ENCODE measurements around a stretch of chr1.

GRCh38 chr1:89548141-89548822 lies 23.7 kb downstream of the LRRC8B start:
- PRO-cap, 3 experiments: no peak in any of the 3 experiments
- RAMPAGE, long total RNA, 4 experiments: no peak in any of the 4 experiments
- RRBS: no CpG with 5 or more reads among the region's 1 CpG

DNA sequence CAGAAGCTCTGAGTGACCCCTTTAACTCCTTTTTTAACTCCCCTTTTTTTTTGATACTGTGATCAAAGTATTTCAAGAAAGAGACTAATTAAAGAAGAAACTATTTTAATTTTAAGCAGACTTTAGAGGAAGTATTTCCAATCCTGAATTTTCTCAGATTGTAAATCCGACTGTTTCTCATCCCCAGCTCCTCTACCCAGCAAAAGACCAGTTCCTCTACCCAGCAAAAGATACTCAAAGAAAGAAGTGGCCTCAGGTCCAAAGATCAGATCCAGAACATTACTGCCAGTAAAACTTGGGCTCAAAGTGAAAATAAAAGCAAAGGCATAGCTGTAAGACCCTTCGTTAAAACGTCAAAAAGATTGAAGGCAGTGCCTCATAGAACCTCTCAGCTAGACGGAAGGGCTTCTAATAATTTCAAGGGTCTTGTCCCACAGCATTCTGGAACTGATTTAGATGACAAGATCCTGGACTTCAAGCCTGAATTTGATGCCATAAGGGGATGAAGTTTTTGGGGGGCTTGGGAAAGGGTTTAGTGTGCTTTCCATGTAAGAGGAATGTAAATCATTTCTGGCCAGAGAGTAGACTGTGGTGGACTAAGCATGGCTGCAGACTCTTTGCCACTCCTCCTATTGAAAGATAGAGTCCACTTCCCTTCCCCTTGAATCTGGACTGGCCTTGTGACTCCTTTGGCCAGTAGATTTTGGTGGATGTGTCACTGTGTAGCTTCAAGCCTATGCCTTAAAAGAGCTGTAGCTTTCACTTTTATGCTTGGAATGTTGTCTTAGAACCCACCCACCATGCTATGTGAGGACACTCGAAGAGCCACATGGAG lies 50.1 kb downstream of the LRRC8B start:
- PRO-cap, 3 experiments: peak in 1 of 3 experiments; most common plus-strand start position 580 of the sequence (in 1)
- RAMPAGE, long total RNA, 4 experiments: no peak in any of the 4 experiments
- RRBS: no CpG with 5 or more reads among the region's 5 CpGs

DNA sequence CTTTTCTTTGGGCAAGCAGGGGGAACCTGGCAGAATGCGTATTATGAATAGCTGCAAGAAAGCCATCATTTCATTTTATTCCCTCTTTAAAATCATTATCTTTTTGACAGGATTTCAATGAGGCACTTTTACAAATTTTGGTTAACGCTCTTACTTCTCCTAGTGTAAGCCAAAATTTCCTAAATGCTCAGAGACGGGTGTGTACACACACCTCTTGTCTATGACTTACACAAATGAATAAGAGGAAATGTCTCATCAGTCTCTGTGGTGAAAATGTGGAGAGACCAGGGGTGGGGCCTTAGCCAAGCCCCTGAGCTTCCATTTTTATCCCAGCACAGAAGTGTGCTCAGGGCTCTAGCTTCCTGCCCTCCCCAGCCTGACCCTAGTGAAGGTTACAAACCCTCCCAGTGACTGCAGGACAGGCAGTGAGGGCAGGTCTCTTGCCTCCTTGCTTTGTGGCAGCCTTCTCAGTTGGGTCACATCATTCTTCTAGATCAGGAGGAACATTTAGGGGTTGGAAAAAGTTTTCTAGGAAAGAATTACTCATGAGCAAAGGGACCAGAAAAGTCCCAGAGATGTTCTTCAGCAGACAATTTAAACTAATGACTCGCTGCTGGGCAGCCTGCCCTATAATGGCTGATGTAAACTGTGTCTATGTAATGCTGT lies 91.8 kb downstream of the LRRC8C start:
- PRO-cap, 3 experiments: no peak in any of the 3 experiments
- RAMPAGE, long total RNA, 4 experiments: no peak in any of the 4 experiments
- RRBS: no CpG with 5 or more reads among the region's 4 CpGs

DNA sequence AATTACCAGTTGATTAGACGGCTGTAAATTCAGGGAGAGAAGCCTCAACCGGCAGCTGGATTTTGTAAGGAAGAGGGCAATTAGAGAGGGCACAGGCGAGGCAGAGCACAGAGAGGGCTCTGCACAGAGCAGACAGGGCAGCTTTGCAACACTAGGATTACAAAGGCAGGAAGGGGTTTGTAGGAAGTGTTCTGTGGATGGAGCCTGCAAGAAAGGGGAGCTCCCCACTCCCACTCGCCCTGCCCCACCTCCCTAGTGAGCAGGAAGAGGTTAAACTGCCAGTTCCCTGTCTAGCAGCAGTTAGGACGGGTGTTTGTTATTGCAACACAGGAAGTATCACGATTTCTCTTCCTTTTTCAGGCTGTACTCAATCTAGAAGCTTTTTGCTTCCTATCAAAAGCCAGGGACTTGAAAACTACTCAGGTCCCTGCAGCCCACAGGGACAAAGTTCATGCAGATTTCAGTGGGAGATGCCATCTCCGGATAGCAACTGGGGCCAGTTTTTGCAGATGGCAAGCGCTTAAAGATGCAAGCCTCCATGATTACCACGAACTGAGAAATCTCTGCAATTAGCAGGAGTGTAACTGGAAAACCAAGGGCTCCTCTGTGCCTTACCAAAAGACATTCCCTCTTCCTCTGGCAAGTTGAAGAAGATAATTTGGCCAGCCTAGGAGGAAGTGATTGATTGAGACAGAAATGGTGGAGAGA lies 63.2 kb upstream of the LRRC8D start:
- PRO-cap, 3 experiments: no peak in any of the 3 experiments
- RAMPAGE, long total RNA, 4 experiments: no peak in any of the 4 experiments
- RRBS: no CpG with 5 or more reads among the region's 9 CpGs

DNA sequence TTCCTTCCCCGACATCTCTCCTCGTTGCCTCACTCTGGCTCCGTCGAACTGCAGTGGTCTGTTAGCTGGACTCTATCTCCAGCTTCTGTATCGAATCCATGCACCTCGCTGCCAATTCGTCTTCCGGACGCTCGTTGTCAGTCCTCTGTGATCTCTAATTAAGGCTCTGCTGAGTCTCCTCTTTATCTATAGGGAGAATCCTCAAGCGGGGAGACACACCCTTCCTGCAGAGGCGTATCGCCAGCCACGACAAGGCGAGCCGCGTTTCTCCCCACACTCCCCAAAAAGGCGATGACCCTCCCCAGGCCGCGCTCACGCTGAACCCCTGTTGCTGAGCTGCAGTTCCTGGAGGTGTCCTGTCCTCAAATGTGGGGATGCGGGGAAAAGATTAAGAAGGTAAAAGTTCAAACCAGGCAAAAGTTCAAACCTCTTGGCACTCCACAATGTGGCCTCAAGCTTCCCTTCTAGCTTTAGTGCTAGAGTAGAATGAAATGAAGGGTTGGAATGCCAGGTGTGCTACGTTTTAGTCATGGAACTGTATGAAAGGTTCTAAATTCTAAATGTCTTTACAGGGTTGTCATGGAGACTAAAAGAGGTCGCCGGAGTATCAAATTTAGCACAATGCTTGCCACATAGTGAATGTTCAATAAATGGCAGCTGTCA lies 57.4 kb upstream of the LRRC8D start:
- PRO-cap, 3 experiments: peak in 1 of 3 experiments; most common minus-strand start position 156 of the sequence (in 1)
- RAMPAGE, long total RNA, 4 experiments: no peak in any of the 4 experiments
- RRBS: 29% methylated on average over 1 of the region's 25 CpGs

- PRO-cap, 3 experiments: no peak in any of the 3 experiments
- RAMPAGE, long total RNA, 4 experiments: no peak in any of the 4 experiments
- RRBS: no CpG with 5 or more reads among the region's 4 CpGs
These were observed 15.4 kb downstream of the LRRC8D start for GRCh38 chr1:89836139-89836636.

DNA sequence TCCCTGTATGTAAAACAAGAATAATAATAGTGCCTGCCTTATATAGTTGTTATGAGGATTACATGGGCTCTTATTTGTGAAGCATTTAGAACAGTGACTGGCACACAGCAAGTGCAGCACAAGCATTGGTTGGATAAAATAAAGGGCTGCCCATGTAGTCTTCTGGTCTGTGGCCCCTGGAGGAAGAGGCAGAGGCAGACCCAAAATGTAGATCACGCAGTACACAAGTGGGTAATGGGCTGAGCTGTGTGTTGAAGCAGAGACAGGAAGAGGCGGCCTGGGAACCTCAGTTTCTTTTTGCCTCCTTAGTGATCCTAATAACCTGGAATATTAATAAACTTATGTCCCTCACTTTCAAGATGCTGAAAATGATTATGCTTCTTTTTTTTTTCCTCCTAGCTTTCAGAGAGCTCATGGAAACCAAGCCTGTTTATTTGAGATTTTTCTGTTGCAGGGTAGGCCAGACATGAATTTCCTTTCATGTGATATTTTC lies 42.4 kb downstream of the LRRC8D start:
- PRO-cap, 3 experiments: no peak in any of the 3 experiments
- RAMPAGE, long total RNA, 4 experiments: no peak in any of the 4 experiments
- RRBS: no CpG with 5 or more reads among the region's 2 CpGs

DNA sequence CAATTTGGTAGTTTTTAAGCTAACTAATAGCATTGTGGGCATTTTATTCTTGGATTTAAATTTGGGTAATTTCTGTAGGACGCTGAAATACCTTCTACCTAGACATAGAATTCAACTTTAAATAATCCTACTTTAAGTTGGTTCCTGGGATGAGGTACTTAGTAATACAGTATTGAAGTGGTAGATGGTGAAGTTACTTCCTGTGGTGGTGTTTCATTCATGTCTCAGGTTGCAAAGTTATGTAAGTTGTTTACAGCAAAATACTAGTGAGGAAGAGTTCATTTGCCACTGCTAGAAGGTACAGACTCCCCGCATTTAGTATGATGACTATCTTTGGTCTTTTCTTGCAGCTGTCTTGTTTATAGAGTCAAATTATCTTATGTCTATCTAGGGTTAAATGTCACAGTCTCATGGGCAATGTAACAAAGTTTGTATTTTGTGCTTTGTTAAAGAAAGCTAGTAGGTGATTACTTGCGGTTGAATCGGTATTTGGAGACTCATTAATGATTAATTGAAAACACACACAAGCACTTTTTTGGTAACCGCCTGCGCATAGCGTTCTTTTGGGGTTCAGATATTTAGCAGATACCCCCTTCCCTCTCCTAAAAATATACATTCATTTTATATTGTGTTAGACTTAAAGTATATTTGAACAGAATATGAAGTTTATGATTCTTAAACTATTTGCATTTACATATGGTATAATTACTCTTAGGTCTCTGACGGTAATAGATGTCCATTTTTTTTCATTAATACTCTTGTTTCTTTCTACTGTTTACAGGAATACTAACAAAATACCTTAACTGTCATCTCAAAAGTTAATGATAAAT lies 50.2 kb downstream of the LRRC8D start:
- PRO-cap, 3 experiments: no peak in any of the 3 experiments
- RAMPAGE, long total RNA, 4 experiments: no peak in any of the 4 experiments
- RRBS: no CpG with 5 or more reads among the region's 8 CpGs

GRCh38 chr1:90022074-90022469 lies 27.2 kb downstream of the ZNF326 start:
- PRO-cap, 3 experiments: no peak in any of the 3 experiments
- RAMPAGE, long total RNA, 4 experiments: no peak in any of the 4 experiments
- RRBS: no CpG with 5 or more reads among the region's 3 CpGs

DNA sequence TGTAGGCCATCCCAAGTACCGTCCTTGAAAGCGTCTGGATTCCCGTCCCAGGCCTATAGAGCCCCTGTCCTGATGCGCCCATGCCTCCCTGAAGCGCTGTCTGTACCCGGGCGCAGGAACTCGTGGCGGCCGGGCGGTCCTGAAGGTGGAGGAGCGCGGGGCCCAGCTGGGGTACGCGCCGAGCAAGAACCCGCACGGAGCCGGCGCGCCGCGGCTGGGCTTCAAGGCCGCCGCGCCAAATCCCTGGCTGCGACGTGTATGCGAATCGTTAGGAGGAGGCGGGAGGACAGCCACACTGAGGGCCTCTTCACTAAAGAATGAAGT lies 10.7 kb downstream of the BARHL2 start:
- PRO-cap, 3 experiments: no peak in any of the 3 experiments
- RAMPAGE, long total RNA, 4 experiments: no peak in any of the 4 experiments
- RRBS: 4% methylated on average over 10 of the region's 31 CpGs

DNA sequence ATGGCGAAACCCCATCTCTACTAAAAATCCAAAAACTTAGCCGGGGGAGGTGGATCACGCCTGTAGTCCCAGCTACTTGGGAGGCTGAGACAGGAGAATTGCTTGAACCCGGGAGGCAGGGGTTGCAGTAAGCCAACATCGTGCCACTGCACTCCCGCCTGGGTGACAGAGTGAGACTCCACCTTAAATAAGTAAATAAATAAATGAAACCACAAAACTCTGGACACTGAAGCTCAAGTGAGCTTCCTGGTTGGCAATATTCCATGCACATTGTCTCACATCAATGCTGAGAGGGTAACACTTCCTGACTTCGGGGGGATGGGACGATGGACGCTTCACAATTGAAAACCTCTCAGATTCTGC lies 69.9 kb upstream of the ZNF644 start:
- PRO-cap, 3 experiments: no peak in any of the 3 experiments
- RAMPAGE, long total RNA, 4 experiments: no peak in any of the 4 experiments
- RRBS: no CpG with 5 or more reads among the region's 9 CpGs

GRCh38 chr1:91286326-91286933 lies 118.2 kb downstream of the HFM1 start:
- PRO-cap, 3 experiments: no peak in any of the 3 experiments
- RAMPAGE, long total RNA, 4 experiments: no peak in any of the 4 experiments
- RRBS: no CpG with 5 or more reads among the region's 16 CpGs

- PRO-cap, 3 experiments: no peak in any of the 3 experiments
- RAMPAGE, long total RNA, 4 experiments: no peak in any of the 4 experiments
- RRBS: no CpG with 5 or more reads among the region's 7 CpGs
These were observed 55.3 kb downstream of the CDC7 start for GRCh38 chr1:91555781-91556538.

GRCh38 chr1:91569327-91570280 lies 69.0 kb downstream of the CDC7 start:
- PRO-cap, 3 experiments: no peak in any of the 3 experiments
- RAMPAGE, long total RNA, 4 experiments: no peak in any of the 4 experiments
- RRBS: no CpG with 5 or more reads among the region's 8 CpGs

- PRO-cap, 3 experiments: no peak in any of the 3 experiments
- RAMPAGE, long total RNA, 4 experiments: no peak in any of the 4 experiments
- RRBS: no CpG with 5 or more reads among the region's 7 CpGs
These were observed 82.4 kb downstream of the CDC7 start for GRCh38 chr1:91583012-91583468.

DNA sequence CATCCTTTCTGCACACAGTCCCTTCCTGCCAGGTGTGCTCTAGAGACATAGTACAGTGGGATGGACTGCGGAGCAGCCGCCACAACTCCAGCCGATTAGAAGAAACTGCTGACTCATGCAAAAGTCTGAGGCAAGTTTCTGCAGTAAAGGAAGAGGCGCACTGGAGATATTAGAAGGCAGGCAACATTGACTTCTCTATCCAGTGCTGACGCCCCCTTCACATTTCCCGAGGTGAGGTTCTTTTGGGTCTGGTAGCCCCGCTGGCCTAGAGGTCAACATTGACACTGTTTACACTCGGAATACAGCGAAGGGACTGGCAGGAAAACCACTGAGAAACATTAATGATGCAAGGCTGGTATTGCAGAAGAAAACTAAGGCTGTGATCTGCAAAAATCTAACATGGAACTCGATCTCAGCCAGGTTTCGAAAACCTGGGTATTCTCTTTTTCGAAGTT lies 90.6 kb downstream of the CDC7 start:
- PRO-cap, 3 experiments: peak in 3 of 3 experiments; most common minus-strand start position 315 of the sequence (in 3)
- RAMPAGE, long total RNA, 4 experiments: no peak in any of the 4 experiments
- RRBS: no CpG with 5 or more reads among the region's 12 CpGs

GRCh38 chr1:91611513-91611957 lies 110.9 kb downstream of the CDC7 start:
- PRO-cap, 3 experiments: no peak in any of the 3 experiments
- RAMPAGE, long total RNA, 4 experiments: no peak in any of the 4 experiments
- RRBS: no CpG with 5 or more reads among the region's 12 CpGs

DNA sequence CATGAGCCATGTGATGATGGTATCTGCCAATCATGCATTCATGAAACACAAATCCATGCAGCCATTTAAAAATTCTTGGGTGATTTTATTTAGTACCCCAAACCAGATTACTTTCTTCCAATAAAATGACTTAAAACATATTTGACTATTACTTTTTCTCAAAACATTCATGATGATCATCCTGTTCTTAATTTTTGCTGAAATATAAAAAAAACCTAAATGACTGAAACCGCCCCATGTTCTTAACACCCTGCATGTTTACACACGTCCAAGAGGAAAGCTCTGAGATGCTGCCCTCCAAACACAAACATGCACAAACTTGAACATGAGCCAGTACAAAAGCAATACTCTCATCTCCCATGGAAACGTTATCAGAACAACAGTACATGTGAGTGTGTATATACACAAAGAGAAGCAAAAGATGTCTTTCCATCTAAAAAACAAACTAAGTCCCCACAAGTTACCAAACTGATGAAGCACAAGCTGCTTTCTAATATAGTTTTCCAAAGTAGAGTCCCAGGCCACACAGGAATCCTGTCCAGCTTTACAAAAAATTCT lies 140.0 kb downstream of the TGFBR3 start:
- PRO-cap, 3 experiments: no peak in any of the 3 experiments
- RAMPAGE, long total RNA, 4 experiments: no peak in any of the 4 experiments
- RRBS: no CpG with 5 or more reads among the region's 3 CpGs

GRCh38 chr1:91749665-91750433 lies 136.1 kb downstream of the TGFBR3 start:
- PRO-cap, 3 experiments: peak in 1 of 3 experiments; most common plus-strand start chr1:91749995 (in 1); most common minus-strand start chr1:91749752 (in 1)
- RAMPAGE, long total RNA, 4 experiments: no peak in any of the 4 experiments
- RRBS: no CpG with 5 or more reads among the region's 8 CpGs

- PRO-cap, 3 experiments: no peak in any of the 3 experiments
- RAMPAGE, long total RNA, 4 experiments: no peak in any of the 4 experiments
- RRBS: no CpG with 5 or more reads among the region's 3 CpGs
These were observed 128.2 kb downstream of the TGFBR3 start for GRCh38 chr1:91757832-91758086.